Esophagus muscularis mucosa (tissue), 4 donors: ENCODE measurements around a stretch of chr11.

GRCh38 chr11:11813221-11813802 lies 28.5 kb upstream of the USP47 start:
- PRO-cap, result no peak
- RAMPAGE, long total RNA, 4 experiments, result no peak in any of the 4 experiments

DNA sequence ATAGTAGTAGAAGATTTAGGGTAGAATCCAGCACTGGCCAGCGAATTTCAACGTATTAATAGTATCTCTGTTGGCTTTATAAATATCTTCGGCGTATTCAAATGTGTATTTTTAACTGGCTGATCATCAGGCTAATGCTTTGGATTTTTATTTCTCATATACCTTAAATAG lies 1.1 kb downstream of the USP47 start:
- PRO-cap, result no peak
- RAMPAGE, long total RNA, 4 experiments, result no peak in any of the 4 experiments

GRCh38 chr11:11885514-11886094 lies 43.8 kb downstream of the USP47 start:
- PRO-cap, result no peak
- RAMPAGE, long total RNA, 4 experiments, result no peak in any of the 4 experiments

GRCh38 chr11:11977095-11977752 lies 31.2 kb downstream of the DKK3 start:
- PRO-cap, result bidirectional peak, plus-strand start at chr11:11977501, minus-strand start at chr11:11977370
- RAMPAGE, long total RNA, 4 experiments, result no peak in any of the 4 experiments

DNA sequence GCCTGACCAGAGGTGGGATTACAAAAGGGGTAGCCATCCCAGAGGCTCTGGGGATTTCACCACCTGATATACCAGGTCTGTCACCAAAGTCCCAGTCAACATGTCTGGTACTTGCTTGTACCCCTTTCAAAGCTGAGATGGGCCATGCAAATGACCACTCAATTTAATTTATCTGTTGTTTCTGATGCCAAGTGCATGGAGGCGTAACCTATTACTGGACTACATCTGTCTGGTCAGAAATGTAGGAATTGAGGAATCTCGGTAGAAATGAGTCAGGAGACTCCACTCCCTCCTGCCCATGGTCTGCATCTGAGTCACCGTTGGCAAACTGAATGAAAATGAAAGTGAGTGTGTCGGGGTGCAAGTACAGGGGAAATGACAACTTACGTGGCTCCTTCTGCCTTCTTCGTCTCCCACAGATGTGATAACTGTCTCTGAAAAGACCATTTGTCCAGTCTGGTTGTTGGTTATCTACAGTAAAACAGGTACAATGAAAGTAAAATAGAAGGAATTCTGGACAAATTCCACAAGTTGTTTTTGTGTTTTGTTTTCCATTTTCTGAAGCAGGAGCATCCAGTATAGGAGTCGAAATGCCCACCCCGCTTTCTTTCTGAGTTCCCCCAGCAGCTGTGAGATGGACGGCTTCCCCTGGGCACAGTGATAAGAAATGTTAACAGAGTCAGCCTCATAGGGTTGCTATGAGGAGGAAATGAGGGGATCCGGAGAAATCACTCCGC lies 9.9 kb downstream of the DKK3 start:
- PRO-cap, result no peak
- RAMPAGE, long total RNA, 4 experiments, result no peak in any of the 4 experiments

GRCh38 chr11:12008821-12009621 lies 595 bp upstream of the DKK3 start:
- PRO-cap, result bidirectional peak, plus-strand start at chr11:12009497, minus-strand start at chr11:12009336
- RAMPAGE, long total RNA, 4 experiments, result no peak in any of the 4 experiments

DNA sequence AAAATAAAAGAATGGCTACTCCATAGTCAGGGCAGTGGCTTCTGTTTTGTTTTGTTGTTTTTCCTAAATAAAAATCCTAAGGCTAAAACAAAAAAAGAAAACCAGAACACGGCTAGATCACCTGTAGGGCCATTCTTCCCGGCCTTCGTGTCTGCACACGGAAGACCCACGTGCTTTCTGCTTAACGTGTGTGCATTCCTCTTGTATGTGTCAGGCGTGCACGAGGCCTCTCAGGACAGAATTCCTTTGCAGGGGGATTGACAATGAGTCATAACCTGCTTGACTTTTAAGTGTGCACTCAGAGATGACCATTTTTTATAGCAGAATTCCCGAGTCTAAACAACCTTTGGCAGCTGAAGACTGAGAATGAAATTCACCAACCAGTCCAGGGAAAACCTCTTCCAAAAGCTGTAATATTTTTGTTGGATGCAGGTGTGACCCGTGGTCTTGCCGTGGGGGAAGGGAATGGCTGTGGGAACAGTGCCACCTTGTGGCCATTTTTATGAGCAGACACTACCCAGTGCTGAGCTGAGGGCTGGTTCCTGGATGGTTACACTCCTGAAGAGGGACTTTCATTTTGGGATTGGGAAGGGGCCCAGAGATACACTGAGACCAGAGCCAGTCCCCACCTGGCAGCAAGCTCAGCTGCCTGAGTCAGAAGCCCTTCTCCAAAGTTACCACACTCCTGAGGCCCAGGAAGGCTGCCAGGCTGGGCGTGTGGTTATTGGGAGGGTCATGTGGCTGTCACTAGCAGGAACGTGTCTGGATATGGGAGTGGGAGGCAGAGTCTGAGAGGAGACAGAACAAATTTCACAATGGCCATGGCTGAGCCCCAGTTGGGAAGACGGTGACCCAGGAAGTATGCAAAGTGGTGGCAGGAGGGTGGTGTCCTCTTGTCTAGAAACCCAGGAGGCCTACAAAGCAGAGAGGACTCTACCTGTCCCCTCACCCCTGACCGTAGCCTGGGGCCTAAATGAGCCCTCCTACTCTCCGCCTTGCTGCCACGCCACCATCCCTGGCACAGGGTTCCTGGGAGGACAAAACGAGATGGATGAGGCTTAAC lies 35.8 kb upstream of the DKK3 start:
- PRO-cap, result unidirectional peak, minus-strand start at position 149 of the sequence; bidirectional peak, plus-strand start at position 775 of the sequence, minus-strand start at position 651 of the sequence
- RAMPAGE, long total RNA, 4 experiments, result no peak in any of the 4 experiments

DNA sequence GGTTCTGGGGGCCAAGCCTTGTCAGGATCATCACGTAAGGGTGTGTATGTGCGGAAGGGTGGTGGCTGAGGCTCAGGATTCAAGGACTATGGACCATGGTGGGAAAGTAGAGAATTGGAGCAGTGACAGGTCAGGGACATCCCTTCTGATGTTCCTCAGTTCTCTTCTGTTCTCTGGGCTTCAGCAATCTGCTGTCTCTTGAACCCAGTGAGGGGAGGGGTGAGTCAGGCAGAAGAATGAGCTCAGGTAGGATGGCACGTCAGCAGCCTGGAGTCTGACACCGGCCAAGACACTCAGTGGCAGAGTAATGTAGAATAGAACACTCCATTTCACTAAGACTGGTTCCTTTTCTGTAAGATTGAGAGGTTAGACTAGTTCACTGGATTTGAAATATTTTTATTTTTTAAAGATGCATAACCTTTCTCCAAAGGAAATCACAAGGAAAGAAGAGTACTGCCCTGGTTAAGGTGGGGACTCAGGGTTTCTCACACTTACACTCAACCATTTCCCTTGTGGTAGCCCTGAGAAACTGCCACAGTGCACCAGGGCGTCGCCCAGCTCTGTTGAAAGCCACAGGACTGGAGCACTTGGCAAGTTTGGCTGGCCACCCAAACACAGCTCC lies 23.2 kb upstream of the MICAL2 start:
- PRO-cap, result no peak
- RAMPAGE, long total RNA, 4 experiments, result no peak in any of the 4 experiments

GRCh38 chr11:12134283-12134499 lies 23.8 kb downstream of the MICAL2 start:
- PRO-cap, result no peak
- RAMPAGE, long total RNA, 4 experiments, result no peak in any of the 4 experiments

DNA sequence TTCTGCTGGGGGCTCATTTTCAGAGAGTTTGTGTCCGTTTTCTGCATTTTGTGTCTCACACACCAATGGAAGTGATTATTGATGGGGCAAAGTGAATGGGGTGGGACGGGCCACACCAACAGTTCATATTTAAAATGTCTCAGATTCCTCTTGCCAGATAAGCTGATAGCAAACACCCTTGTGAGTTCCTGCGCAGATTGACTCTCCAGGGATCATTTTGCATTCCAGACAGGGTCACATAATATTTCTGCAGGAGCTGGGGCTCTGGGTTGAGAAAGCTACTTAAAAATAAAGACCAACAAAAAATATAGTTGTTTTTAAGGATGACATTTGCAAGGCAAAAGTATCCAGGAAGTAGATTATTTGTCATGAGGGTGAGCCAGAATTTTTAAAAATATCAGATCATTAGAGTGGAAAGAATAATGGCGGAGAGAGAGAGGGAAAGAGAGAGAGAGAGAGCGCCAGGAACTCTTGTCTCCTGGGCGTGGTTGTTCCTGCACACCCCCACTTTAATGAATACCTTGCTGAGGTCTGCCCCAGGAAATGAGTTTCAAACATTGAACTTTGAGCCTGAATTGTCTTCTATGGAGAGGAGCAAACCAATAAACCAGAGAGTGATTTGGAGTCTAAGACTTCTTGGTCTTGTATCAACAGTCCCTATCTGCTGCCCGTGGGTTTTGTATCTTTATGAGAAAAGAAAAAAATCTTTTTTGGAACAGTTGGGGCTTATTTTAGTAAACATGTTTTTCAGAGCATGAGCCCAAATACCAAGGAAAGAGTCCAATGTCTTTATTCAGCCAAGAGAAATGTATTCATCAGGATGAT lies 33.3 kb downstream of the MICAL2 start:
- PRO-cap, result no peak
- RAMPAGE, long total RNA, 4 experiments, result start-site peak on the plus strand in 1 of 4 experiments, centred at position 273 of the sequence, 6 reads per replicate

DNA sequence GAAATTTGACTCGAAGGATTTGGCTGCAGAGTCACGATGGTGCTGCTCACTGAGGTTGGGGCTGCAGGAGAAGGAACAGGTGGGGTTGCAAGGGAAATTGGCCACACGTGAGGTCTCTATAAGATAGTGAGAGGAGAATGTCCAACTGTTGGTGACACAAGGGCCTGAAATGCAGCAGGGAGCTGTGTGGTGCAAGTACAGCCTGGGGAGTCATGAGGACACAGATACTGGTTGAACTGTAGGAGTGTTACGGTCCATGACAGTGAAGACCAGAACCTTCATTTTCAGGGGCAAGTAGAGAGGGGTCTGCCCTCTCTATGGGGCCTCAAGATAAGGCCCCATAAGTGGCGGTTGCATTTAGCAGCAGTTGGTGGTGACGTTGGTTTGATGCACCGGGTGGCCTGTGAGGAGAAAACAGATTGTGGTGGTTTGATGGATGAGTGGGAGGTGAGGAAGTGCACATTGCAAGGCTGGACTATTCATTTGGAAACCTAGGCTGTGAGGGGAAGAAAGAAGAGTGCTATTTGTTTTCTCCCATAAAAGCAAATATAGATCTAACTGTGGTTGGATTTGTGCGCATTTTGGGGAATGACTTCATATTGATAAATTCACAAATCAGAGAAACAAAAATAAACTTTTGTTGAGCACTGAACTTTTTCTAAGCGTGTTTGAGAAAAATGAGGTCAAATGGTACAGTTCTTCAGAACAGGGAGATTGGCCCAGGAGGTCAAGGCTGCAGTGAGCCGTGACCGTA lies 39.4 kb downstream of the MICAL2 start:
- PRO-cap, result no peak
- RAMPAGE, long total RNA, 4 experiments, result no peak in any of the 4 experiments

DNA sequence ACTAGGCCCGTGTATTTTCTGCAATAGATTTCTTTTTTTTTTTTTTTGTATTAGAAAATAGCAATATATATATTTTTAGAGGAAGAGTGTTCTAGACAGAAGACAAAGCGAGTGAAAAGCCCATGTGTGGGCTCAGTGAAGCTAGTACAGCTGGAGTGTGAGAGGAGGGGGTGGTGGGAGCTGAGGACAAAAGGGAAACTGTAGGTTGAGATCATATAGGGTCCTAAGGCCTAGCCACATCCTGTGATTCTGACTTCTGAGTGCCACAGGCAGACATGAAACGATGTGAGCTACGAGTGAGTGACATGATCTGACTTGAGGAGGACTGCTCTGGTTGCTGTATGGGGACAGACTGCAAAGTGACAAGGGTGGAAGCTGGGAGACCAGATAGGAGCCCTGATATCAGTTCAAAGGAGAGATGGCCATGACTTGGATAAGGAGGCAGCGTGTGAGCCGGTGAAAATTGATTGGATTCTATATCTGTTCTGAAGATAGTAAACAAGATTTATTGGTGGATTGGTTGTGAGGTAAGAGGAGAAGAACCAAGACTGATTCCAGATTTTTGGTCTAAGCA lies 85.4 kb downstream of the MICAL2 start:
- PRO-cap, result no peak
- RAMPAGE, long total RNA, 4 experiments, result no peak in any of the 4 experiments

DNA sequence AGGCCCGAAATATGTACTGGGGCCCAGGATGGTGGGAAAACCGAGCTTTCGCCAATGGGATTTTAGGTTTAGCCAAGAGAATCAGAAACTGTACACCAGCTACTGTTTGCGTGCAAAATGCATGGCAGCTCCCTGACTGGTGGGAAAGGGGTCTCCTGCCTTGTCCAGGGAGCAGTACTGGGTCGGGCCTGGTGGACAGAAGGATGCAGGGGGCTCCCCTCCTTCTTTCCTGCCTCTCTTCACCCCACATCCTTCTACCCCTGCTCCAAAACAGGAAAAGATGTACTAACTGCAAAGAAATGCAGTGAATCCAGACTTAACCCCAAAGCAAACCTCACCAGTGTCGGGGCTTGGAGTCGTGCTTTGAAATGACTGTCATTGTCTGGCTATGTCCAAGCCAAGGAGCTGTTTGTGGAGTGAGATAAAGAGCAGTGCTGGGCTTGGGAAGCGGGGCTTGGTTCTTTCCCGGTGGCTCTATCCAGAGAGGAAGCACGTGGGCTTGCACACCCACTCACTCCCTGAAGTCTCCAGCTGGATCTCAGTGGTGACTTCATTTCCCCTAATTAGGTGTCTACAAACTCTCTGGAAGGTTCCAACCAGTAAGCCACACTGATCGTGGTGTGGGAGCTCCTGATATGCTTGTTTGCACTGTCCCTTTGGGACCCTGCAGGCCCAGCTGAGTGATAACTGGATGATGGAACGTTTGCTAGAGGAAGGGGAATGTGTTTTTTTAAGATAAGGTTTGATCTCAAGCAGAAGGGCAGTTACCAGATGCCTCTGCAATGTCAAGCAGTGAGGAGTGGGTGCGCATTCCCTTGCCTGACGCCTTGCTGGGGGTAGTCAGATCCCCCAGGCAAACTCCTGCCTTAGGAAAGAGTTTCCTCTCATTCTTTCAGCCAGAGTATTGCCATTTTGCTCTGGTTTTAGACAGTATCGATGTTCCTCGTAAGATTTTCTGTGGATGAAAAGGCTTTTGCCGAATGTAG lies 90.6 kb downstream of the MICAL2 start:
- PRO-cap, result no peak
- RAMPAGE, long total RNA, 4 experiments, result no peak in any of the 4 experiments

GRCh38 chr11:12235430-12236557 lies 125.4 kb downstream of the MICAL2 start:
- PRO-cap, result no peak
- RAMPAGE, long total RNA, 4 experiments, result start-site peak on the plus strand in 2 of 4 experiments, at chr11:12236192-12236243 at its widest, 21 to 26 reads per replicate

DNA sequence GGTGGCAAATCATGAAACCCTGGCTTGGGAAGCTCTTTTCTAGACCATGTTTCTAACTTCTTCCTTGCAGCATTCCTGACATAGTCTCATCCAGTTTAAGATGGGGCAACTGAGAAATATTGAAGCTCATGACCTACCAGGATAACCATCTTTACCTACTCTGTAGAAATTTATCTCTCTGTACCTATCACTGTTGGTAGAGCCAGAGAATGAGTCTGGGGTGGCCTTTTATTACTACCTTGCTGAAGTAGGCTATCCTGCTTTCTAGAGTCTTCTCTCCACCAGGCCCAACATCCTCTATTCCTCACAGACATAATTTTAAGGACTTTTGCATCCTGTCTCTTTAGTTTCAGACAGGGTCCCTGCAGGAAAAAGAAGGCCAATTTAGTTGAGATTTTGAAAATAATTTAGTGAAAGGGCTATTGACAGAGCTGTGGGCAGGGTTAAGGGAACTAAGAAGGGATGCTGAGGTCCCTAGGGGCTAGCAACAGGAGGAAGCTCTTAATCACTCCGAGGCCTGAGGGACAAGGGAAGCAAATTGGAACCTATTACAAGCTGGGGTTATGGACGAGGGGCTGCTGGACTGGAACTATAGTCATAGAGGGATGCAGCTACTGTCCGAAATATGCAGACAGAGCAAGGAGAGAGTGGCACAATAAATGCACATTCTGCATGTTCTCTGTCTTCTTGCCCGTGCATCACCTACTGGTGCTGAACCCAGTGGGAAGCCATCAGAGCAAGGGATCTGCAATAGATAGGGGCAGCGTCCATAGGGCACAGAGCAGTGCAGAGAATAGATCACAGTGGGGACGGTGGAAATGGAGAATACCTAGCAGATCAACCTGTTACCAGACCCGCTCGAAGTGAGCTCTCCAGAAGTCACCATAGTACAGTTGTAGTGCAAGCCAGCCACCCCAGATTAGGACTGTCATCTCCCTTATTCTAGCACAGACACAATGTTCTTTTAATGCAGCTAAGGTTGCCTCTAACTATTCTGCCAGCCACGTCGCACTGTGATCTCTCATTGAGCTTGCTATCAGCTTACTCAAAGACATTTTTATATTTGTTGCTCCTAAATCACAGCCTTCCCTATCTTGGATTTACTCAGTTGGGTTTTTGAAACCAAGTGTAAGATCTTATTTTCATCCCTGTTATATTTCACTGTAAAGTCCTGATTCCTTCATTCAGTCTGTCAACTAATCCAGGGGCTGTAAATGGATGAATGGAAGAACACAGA lies 2.9 kb downstream of the PARVA start:
- PRO-cap, result no peak
- RAMPAGE, long total RNA, 4 experiments, result no peak in any of the 4 experiments

- PRO-cap, result bidirectional peak, plus-strand start at chr11:12409805, minus-strand start at chr11:12409707
- RAMPAGE, long total RNA, 4 experiments, result no peak in any of the 4 experiments
Measured at GRCh38 chr11:12409628-12409991, 32.2 kb downstream of the PARVA start.

- PRO-cap, result unidirectional peak, minus-strand start at chr11:12675441
- RAMPAGE, long total RNA, 4 experiments, result no peak in any of the 4 experiments
Measured at GRCh38 chr11:12675279-12675767, 1.1 kb downstream of the TEAD1 start.

DNA sequence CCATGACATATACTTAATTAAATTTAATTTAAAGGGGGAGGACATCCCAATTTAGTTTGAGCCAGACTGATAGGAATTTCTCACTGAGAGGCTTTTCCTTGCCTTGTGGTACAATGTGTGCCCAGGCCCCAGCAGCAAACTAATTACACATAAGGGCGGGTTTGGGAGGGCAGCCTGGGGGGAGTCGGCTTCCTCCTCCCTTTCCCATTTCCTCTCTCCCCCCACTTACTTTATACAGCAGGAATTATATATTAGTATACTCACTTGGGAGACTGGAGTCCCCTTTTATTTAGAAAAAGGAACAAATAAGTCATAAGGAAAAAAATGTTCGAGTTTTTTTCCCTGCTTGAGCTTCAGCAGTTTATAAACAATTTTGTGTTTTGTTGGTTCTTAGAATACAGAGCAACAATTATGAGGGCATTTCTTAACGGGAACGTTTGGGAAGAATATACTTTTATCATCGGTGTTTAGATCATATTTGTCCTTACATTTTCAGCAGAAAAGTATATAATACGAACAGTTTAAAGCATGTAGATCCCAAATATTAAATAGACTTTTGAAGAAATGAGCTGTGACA lies 3.1 kb downstream of the TEAD1 start:
- PRO-cap, result unidirectional peak, minus-strand start at position 115 of the sequence
- RAMPAGE, long total RNA, 4 experiments, result no peak in any of the 4 experiments

- PRO-cap, result no peak
- RAMPAGE, long total RNA, 4 experiments, result no peak in any of the 4 experiments
Measured at GRCh38 chr11:12816005-12816626, 141.9 kb downstream of the TEAD1 start.

GRCh38 chr11:12829495-12830652 lies 155.7 kb downstream of the TEAD1 start:
- PRO-cap, result no peak
- RAMPAGE, long total RNA, 4 experiments, result no peak in any of the 4 experiments